SJSA1 (cell line): ENCODE measurements around the genes FNIP1 and IRF1.

GRCh38 chr5:131711870-131712756 lies 77.1 kb upstream of the RAPGEF6 start:
- RAMPAGE, long total RNA: no peak

DNA sequence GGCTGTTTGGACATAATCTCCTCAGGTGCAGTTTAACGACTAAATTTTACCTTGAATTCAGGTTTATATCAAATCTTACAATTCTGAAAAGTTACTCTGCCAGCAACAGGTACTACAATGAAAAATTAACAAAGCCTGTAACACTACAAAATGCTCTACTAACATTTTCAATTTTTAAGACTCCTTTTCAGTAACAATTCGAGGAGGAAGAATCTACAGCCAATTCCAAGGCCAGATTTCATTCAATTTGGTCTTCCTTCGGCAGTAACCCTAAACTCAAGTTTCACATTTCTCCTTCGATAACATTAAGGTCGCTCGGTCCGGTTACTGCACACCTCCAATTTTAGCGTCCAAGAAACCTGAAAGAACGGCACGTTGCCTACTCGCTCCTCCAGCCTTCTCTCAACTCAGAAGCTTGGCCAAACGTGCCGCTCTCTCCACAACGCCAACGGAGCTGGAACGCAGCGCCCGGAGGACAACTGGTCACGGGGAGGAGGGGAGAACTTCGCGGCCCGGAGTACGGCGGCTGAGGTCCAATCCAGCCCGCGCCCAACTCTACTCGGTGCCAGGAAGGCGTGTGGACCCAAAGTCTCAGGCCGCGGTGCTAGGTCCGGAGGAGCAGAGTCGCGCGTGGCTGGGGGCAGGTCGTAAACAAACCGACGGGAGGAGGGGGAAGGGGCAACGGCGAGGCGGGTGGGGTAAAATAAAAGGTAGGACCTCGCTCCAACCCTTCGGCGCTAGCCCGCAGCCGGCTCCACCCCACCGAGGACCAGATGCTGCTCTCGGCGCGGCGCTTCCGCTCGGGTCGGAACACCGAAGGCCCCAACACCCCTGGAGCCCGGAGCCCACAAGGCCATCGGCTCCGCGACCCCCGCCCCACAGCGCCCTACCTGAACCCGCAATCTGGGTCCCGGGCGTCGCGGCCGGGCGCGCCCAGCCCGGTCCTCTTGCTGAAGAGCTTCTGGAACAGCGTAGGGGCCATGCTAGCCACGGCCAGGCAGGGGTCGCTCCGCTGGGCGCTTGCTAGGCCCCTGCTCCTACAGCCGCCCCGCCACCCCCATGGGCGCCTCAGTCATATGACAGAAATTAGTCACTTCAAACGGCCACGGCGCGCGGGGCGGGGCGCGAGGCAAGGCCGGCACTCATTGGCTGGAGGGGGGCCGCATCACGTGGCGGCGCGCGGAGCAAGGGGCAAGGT lies at the start of gene FNIP1:
Gene FNIP1, minus strand, starts transcription at position 1,078 of the 1,198 bp plus-strand sequence.
- RAMPAGE, long total RNA: no peak

GRCh38 chr5:132260671-132261205 lies 3.2 kb downstream of the PDLIM4 start:
- RAMPAGE, long total RNA: no peak

DNA sequence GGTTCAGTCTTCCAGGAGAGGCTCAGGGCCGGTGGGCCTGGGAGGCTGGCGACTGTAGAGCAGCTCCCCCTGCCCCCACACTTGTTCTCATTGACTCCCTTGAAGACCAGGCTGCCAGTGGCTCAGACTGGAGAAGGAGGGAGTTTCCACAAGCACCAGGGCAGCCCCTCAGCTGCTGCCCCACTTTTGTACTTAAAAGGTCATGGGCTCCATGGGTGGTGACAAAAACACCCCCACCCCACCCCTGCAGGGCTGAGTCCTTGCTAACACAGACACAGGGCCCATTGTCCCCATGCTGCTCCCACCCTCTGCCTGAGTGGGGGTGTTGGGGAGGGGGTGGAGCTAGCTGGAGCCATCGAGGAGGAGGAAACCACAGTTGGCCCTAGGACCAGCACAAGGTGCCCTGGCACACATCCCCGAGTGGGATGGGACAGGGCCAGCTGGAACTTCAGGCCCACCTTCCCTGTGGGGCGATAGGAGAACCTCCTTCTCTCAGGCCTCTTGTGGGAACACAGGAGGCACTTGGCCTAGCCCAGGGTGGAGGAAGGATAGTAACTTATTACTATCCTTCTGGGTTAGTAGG lies 10.6 kb downstream of the PDLIM4 start:
- RAMPAGE, long total RNA: no peak

GRCh38 chr5:132293503-132294326 lies 479 bp upstream of the SLC22A4 start:
- RAMPAGE, long total RNA: no peak

DNA sequence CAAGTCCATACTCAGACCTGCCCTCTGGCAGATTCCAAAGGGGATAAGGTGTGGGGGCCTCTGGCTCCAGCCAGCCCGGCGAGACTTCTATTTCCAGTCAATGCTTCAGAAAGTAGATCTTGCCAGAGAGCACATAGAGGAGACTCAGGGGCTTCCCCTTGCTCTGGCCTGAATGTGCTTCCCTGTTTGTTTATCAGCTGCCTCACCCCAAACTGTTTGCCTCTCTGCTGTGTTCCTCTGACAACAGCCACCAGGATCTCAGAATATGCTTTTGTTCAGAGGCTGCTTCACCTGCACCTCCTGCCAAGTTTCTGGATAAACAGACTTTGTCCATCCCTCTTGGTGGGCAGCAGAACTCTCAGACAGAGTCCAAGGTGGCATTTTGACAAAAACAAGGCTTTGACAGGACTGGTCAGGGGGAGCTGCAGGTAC lies 7.7 kb downstream of the SLC22A4 start:
- RAMPAGE, long total RNA: no peak

- RAMPAGE, long total RNA: no peak
Measured at GRCh38 chr5:132346957-132347612, 22.4 kb upstream of the SLC22A5 start.

DNA sequence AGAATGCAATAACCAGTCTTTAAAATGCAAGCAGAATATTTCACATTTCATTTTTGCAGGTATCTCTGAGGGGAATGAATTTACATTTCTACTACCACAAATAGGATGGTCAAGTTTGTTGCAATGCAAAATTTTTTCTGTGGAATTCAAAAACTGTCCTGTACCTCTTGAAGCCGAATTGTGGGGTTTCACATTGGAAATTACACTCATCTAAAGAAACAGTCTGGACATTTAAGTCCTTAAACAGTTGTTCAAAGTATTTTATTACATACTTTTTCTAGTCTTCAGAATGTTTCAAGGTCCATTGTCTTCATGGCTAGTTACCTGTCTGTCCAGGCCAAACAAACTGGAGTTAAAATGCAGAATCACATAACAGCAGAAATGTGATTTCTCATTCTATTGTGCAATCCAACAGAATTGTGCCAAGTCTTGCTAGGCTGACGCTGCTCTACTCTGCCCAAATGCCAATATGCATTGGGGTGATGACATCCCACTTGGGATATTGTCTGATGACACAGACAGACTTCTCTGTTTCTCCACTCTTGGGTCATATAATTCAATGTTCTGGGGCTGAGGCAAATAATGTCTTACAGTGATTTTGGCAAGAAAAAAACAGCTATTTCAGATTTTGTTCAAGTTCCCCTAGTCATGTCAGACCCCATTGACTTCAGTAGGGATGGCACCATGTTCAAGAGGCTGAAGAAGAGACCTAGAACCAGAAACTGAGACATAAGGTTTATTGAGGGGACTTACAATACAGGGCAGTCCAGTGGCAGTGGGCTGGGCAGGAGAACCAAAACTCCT lies 5.2 kb upstream of the SLC22A5 start:
- RAMPAGE, long total RNA: no peak

- RAMPAGE, long total RNA: no peak
Measured at GRCh38 chr5:132389429-132389935, 20.0 kb downstream of the SLC22A5 start.

- RAMPAGE, long total RNA: no peak
Measured at GRCh38 chr5:132390464-132391207, 21.1 kb downstream of the SLC22A5 start.

GRCh38 chr5:132410106-132410289 lies 40.5 kb downstream of the SLC22A5 start:
- RAMPAGE, long total RNA: no peak

- RAMPAGE, long total RNA: no peak
Measured at GRCh38 chr5:132420339-132421399, 51.2 kb downstream of the SLC22A5 start.

DNA sequence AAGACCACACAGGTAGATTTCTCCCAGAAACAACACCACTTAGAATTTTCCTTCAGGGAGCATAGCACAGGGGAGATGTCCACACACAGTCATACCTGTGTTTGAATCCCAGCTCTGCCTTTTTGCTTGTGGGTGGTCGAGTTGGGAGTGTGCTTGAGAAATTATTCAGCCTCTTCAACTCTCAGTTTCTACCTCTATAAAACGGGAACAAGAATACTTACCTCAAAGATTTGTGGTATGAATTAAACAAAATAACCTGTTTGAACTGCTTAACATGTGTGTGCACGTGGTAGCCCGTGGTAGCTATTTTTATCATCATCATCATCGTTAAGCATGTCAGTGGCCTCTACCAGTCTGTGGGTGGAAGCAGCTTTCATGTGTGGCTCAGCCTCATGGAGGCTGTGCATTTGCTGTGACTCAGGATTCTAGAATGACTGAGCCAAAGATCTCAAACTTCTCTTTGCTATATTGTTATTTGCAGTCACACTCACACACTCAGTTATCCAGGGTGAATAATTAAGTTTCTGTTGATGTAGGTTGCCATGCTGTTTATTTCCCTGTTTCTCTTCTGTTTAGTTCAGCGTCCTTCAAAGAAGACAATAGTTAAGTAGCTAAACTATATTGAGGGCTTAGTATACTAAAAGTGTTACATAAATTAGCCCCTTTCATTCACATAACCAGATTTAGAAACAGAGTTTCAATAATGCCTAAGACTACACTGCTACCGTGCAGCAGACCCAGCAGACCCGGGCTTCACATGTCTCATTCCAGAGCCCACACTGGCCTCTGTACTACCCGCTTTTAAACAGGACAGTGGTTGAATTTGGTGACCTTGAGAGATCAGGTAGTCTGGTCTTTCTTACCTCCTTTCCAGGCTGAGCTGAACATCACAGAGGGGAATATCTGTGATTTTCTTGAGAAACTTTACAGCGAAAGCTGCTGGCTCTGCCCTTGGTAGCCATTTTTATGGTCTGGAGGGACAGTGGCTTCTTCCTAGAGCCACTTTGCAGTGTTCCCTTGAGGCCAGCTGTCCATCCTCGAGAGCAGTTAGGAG lies 56.2 kb downstream of the SLC22A5 start:
- RAMPAGE, long total RNA: no peak

GRCh38 chr5:132428472-132428944 lies 59.0 kb downstream of the SLC22A5 start:
- RAMPAGE, long total RNA: no peak

GRCh38 chr5:132434530-132435473 lies 55.8 kb downstream of the IRF1 start:
- RAMPAGE, long total RNA: no peak

DNA sequence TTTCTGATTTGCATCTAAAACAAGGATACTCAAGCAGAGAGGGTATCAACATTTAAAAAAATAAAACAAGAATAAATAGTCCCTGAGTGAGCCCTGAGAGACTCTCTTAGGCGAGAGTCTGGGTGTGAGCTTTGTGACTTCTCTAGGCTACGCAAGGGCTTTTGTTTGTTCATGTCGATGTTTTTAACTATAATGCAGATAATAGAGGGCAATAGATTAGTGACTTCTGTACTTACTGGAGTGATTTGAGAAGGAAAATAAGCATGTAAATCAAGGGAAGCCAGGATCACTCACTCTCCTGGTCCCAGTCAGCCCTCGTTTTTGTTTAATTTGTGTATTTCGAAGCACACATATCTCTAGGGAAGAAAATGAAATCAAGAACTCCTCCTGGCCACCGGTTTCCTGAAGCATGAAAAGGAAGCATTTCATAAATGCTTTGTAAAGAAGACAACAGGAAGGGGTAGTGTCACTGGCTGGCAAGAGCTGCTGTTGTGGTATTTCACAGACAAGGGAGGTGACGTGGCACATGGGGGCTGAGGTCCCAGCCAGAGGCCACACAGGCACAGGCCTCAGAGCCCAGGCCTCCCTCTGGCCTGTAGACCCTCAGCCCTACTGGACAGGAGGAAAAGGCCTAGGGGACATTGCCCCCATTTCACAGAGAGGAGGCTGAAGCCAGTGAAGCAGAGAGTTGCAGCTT lies 34.2 kb downstream of the IRF1 start:
- RAMPAGE, long total RNA: no peak

GRCh38 chr5:132478929-132479930 lies 11.3 kb downstream of the IRF1 start:
- RAMPAGE, long total RNA: no peak

- RAMPAGE, long total RNA: start-site peak on the minus strand at chr5:132490773-132490833, 32 and 7 reads in 2 replicates
Measured at GRCh38 chr5:132489856-132490883, at the start of gene IRF1. Gene IRF1, minus strand, starts transcription at chr5:132490773.

DNA sequence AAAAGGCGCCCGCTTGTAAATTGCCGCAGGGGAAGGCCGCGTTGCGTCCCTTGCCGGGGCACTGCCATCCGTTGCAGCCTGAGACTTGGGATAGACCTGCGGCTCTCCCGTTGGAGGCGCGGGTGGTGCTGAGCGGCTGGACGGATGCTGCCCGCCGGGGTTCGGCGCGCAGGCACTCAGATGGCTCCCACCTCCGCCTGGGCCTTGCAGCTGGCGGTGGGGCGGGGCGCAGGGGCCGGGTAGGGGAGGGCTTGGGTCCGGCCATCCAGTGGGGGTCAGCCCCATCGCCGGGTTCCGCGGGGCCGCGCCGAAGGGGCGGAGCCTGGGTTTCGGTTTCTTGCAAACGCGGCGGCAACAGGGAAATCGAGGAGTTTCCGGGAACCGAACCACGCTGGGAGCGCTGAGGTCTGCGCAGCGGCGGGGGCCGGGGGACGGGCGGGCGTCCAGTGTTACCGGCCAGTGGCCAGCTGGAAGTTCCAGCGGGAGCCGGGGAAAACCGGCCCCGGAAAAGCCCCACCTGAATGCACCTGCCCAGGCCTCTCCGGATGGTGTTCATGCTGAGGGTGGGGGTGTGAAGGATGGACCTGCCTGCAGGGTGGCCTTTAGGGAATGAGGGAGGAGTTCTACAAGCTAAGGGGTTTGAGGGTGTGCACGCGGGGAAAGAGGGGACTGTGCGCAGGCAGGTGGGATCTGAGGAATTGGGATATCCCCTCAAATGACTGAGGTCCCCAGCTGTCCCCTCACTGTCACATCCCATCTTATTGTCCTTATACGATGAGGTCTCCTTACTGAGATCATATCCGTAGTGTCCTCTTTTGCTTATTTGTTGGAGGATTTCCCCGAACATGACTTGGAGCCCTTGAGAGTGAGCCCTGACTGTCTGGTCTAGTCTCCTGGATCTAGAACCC lies 6.4 kb upstream of the IRF1 start:
- RAMPAGE, long total RNA: no peak

- RAMPAGE, long total RNA: no peak
Measured at GRCh38 chr5:132501901-132502535, 11.4 kb upstream of the IRF1 start.